Umbilical cord (tissue), 2 donors: ENCODE measurements around a stretch of chr6.

DNA sequence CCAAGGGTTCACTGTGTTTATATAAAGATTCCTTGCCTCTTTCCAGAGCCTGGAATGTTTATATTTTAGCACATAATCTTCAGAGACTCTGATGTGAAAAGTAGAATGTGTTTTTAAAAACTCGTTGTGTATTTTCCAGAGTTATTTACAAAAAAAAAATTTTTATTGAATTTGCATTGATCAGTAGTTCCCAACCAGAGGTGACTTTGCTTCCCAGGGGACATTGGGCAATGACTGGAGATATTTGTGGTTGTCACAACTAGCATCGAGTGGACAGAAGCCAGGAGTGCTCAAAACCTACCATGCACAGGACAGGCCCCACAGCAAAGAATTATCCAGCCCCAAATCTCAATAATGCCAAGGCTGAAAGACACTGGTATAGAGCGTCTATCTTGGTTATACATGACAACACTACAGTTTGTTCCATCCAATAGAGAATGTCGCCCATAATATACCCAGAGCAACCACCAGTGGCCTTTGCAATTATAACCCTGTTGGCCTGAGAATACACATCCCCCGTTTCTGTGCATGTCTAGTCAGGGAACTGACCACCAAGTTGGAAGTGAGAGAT, 75.8 kb upstream of the ADTRP start:
- RAMPAGE, long total RNA, result no peak

GRCh38 chr6:11921082-11921501, 91.0 kb upstream of the HIVEP1 start:
- RAMPAGE, long total RNA, result no peak

- RAMPAGE, long total RNA, result no peak
Measured at GRCh38 chr6:11938250-11939046, 73.7 kb upstream of the HIVEP1 start.

DNA sequence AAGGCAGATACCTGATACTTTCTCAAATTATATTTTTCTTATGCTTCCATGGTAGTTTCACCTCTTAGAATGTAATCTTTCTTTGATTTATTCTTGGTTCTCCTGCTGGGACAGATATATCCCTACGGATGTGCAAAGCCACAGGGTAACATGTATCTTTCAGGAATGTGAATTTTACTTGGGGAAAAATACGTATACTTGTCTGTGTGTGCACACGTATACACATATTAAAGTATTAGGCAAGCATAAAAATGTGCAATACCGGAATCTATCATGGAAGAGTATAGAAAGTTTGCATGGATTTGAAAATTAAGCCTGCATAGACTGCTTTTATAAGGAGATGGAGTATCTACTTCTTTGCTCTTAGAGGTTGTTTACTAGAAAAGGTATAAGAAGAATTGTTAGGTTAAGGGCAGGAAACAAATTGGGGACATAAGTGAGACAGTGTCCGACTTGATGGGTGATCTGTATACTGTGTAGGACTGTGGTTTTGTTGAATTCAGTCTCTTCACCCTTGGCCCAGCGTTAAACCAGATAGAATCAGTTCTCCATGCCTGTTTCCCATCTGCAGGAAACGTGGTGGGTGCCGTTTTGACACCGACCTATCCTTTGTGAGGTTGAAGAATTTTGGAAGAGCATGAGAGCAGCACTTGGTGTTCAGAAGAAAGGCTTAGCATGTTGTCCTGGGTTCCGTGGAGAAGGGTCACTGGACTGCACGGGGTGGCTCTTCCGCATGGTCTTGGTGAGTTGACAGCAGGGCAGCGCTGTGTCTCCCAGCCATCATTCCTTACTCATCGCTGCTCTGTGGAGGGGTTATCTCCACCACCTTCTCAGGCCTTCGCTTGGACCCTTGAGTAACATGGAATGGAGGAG, 7.8 kb downstream of the HIVEP1 start:
- RAMPAGE, long total RNA, result no peak

DNA sequence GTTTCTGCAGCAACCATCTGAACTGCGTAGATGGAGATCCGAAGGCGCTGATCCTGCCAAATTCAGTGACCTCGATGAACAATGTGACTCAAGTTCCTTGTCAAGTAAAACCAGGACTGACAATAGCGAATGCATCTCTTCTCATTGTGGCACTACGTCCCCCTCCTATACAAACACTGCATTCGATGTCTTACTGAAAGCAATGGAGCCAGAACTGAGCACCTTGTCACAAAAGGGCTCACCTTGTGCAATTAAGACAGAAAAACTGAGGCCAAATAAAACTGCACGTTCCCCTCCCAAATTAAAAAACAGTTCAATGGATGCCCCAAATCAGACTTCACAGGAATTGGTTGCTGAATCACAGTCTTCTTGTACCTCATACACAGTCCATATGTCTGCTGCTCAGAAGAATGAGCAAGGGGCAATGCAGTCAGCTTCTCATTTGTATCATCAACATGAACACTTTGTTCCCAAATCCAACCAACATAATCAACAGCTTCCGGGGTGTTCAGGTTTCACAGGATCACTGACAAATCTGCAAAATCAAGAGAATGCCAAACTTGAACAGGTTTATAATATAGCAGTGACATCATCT, 108.2 kb downstream of the HIVEP1 start:
- RAMPAGE, long total RNA, result no peak

DNA sequence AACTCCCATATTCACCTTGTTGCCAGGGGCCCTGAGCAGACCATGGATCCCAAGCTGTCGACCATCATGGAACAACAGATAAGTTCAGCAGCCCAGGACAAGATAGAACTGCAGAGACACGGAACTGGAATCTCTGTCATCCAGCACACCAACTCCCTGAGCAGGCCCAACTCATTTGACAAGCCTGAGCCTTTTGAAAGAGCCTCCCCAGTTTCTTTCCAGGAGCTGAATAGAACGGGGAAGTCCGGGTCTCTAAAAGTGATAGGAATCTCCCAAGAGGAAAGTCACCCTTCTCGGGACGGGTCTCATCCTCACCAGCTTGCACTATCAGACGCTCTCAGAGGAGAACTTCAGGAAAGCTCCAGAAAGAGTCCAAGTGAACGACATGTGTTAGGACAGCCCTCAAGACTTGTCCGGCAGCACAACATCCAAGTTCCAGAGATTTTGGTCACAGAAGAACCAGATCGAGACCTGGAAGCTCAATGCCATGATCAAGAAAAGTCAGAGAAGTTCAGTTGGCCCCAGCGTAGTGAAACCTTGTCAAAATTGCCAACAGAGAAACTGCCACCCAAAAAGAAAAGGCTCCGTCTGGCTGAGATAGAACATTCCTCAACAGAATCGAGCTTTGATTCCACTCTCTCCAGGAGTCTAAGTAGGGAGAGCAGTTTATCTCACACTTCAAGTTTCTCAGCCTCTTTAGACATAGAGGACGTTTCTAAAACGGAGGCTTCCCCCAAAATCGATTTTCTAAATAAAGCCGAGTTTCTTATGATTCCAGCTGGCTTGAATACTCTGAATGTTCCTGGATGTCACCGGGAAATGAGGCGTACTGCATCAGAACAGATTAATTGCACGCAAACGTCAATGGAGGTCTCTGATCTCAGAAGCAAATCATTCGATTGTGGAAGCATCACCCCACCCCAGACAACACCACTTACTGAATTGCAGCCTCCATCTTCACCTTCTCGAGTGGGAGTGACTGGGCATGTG, 111.2 kb downstream of the HIVEP1 start:
- RAMPAGE, long total RNA, result start-site peak on the plus strand centred at position 582 of the sequence, 671 bp wide, 37 and 14 reads in 2 replicates

DNA sequence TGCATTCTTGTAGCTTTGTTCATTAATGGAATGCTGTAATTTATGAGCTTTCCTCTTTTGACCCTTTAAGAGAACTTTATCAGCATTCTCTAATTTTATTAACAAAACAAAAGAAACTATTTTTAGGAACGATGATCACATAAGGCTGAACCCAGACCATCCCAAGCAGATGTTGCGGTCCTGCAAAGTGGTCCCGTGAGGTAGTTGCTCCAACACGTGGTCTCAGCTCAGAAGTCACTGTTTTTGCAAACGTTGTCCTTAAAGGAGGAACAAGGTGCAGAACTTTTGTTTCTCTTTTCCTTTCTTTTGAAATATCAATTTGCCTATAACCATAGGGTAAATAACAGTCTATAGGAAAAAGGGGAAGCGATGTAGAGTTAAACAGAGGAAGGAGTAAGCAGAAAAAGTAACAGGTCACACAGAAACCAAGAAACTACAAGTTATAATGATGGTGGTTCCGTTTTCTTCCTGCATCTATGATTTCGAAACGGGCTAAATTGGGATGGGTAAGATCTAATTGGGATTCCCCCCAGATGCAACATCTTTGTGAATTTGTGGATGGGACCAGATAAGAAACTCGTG, 121.2 kb upstream of the PHACTR1 start:
- RAMPAGE, long total RNA, result no peak

GRCh38 chr6:13044279-13044786, 284.0 kb downstream of the TBC1D7 start:
- RAMPAGE, long total RNA, result no peak

DNA sequence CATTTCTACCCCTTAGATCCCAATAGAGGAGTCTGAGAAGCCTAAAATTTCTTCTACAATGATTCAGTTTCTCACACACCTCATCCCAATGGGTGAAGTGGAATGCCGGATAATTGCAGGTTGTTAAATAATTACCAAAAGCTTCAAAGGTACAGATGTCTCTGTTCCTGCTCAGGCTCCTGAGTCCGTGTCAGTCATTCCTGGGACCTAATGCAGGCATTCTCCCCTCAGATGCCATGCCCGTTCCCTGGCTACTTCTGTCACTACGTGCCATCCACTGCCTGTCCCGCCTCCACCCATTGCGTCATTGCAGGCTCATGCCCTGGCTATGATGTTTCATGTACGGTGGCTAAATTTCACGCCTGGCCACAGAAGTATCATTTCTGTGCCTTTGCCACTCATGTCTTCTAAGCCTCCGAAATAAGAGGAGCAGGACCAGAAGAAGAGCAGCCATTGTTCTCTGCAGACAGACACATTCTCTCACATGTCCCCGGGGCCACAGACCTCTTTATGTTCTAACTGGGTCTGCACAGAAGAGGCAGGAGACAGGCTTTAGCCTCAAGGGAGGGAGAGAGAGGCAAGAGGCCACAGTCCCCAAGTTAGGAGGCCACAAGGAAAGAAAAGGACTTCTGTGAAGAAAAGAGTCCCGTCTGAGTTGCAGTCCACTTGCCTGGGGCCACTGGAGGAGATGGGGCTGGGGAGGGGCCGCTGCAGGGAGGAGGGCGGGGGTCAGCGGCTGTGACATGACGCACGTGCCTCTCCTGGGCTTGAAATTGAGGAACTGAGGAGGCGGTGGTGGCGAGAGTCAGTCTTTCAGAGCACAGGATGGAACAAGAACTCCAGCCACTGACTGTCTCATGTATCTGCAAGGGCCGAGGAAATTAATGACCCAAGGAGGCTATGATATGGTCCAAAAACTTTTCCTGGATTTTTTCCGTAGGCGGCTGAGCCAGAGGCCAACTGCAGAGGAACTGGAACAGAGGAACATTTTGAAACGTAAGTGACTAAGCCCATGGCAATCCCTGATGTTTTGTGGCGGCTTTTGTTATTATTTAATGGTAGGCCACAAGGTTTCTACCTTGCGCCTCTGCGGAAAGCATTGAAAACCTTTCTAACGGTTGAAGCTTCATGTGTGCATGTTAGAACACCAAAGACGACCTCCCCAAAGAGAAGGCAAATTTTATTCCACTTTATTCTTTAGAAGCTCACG, 56.0 kb downstream of the TBC1D7 start:
- RAMPAGE, long total RNA, result no peak

DNA sequence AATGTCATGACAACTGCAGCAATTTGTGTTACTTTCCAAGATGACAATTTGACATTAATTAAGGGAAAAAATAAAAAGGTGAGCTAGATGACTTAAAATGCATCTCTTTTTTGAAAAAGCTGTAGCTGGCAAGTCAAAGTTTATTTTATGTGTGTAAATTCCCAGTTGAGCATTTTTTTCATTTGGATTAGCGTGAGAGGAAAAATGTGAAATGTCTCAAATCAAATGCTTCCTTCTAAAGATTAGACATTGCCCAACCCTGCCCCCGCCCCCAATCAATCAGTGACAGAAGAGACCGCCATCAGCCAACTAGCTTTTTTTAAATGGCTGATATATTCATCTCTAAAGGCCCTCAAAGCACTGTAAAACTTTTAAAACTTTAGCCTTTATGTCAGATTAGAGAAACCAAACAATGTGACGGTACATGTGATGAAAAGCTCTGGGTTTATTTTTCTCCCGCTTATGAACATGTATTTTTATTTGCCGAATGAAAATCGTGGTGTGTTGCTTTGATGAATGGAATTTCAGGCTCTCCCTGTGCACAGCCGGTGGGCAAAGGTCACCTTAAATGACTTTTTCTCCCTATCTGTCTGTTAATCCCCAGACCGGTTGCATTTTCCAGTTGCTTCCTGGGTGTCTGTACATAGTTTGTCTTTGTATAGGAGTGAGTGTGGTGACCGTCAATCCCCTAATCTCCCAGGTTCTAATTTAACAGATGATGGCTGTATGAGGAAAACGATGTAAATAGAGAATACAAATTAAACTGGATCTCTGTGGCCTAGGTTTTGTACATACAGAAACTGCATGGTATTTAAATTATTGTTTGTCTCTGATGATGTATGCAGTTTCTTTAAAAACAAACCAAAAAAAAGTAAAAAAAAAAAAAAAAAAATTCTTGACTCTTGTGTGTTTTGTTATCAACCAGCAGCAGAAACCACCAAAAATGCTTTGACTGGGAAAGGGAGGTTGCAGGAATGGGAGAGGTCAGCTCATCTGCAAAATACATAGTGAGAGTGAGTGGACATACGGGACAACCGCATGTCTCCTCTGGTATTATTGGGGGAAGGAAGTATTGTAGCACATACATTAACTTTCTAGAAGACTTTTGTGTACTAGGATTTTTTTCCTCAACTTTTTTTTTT, 38.4 kb downstream of the TBC1D7 start:
- RAMPAGE, long total RNA, result no peak

- RAMPAGE, long total RNA, result no peak
Measured at GRCh38 chr6:13302175-13303152, 25.9 kb downstream of the TBC1D7 start.

DNA sequence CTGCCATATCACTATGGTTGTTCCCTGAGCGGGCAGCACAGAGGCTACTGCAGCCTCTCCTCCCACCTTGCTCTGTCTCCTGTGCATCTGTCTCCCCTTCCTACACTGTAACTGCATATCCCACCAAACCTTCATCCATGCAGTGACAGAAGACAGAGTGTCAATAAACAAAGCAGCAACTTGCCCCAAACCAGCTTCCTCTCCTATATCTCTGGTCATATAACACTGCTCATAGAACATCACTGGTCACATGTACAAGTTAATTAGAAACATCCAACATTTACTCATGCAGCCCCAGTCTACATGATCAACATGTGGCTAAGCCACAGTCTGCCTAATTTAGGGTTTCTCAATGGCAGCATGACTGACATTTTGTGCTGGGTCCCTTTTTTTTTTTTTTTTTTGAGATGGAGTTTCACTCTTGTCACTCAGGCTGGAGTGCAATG, 54.6 kb downstream of the GFOD1 start:
- RAMPAGE, long total RNA, result no peak

DNA sequence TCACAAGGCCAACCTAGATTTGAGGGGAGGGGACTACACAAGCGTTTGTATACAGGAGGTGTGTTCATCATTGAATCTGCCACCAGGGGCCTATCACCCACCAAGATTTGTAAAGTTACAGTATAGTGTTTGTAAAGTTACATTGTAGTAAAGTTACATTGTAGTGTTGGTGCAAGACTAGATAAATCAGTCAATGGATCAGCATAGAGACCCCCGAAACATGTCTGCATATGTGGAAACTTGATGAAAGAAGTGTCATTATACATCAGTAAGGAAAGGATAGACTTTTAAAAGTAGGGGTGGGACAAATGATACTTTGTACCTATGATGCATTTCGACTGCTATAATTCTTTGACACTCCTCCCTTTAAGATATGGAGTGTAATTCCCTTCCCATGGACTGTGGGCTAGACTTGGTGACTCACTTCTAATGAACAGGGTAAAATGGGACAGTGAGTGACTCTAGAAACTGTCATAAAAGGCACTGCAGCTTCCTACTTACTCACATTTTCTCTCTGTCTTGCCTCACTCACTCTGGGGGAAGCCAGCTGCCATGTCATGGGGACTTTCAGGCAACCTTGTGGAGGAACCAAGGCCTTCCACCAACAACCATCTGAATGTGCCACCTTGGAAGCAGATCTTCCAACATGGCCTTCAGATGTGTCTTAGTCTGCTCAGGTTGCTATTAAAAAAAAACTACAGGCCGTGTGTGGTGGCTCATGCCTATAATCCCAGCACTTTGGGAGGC, 12.7 kb upstream of the GFOD1 start:
- RAMPAGE, long total RNA, result no peak

- RAMPAGE, long total RNA, result no peak
Measured at GRCh38 chr6:13569150-13569448, 5.3 kb upstream of the SIRT5 start.

GRCh38 chr6:13690393-13690916, 21.2 kb downstream of the RANBP9 start:
- RAMPAGE, long total RNA, result no peak

DNA sequence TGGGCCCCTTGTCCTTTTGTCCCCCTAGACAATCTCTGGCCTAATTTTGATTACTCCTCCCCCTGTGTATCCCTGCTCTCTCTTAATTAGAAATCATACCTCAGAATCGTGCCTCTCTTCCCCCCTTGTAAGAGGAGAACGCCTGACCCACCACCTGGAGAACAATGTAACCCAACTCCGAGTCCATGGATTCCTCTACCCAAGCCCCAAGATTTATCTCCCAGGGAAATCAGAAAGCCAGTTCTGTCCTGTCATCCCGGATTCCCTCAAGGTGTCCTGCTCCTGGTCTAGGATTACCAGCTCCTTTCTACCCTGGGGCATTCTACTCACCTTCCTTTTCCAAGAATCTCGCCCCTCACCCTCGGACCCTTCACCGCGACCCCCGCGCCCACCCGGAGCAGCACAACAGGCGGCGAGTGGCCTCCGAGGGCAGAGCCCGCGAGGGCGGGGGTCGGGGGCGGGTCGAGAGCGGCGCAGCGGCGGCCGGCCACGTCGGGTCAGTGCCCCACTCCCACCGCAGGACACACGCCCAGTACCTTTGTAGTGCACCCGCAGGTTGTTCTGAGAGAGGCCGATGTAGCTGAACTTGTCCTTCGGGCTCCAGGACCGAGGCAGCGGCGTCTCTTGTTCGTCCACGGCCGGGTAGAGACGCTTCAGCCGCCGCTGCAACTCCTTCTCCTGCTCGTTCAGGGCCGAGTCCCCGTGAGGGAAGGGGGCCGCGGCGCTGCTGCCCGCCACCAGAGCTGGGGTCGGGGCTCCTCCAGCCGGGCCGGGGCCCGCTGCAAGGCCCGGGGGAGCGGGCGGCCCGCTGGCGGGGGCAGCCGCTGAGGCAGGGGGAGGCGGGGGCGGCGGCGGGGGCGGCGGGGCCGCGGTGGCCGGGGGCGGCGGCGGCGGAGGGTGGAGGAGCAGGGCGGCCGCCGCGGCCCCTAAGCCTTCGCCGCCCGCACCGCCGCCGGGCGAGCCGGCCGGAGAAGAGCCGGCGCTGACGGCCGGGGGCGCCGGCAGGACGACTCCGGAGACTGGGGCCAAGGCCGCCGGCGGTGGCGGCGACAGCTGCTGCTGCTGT, 903 bp downstream of the RANBP9 start:
- RAMPAGE, long total RNA, result start-site peak on the minus strand centred at position 487 of the sequence, 144 bp wide, 39 and 19 reads in 2 replicates

GRCh38 chr6:13812947-13813382, 1.4 kb downstream of the MCUR1 start:
- RAMPAGE, long total RNA, result no peak

DNA sequence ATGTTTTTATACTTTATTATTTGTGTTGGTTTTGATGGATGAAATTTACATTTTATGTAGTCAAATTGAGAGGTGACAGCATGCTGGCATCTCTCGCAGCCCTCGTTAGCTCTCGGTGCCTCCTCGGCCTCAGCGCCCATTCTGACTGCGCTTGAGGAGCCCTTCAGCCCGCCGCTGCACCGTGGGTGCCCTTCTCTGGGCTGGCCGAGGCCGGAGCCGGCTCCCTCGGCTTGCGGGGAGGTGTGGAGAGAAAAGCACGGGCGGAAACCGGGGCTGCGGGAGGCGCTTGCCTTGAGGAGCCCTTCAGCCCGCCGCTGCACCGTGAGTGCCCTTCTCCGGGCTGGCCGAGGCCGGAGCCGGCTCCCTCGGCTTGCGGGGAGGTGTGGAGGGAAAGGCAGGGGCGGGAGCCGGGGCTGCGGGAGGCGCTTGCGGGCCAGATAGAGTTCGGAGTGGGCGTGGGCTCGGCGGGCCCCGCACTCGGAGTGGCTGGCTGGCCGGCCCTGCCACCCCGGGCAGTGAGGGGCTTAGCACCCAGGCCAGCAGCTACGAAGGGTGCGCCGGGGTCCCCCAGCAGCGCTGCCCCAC, 45.5 kb upstream of the MCUR1 start:
- RAMPAGE, long total RNA, result no peak

DNA sequence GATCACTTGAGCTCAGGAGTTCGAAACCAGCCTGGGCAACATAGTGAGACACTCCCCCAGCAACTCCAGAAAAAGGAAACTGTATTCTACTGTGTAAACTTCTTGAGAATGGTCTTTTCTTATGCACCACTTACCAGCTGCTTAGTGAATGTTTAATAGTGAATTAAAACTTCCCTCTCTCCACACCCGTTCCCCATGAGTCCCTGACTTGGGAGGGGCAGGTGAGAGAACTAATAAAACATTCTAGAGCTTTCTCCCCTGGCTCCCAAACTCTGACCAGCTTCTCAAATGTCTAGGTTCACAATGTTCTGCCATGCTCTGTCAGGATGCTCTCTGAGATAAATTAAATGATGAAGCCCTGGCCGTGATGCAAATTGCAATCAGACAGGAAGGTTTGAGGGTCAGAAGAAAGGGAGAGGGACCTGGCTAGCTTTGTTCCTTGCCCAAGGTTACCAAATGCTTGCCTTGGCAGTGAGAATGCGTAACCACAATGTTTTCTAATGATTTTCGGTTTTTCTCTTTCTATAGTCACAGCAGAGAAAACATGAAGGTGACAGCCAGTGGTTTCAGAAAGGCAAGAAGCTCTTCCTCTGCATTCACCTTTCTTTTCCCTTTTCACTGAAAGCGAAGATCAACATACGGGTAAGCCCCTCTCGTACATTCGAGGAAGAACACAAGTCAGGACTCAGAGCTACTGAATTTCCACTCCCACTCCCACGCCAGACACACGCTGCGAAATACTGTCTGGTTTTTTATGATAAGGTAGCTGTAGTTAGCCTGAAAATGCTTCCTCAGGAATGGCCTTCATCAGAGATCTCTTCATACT, 7.7 kb upstream of the CD83 start:
- RAMPAGE, long total RNA, result no peak

DNA sequence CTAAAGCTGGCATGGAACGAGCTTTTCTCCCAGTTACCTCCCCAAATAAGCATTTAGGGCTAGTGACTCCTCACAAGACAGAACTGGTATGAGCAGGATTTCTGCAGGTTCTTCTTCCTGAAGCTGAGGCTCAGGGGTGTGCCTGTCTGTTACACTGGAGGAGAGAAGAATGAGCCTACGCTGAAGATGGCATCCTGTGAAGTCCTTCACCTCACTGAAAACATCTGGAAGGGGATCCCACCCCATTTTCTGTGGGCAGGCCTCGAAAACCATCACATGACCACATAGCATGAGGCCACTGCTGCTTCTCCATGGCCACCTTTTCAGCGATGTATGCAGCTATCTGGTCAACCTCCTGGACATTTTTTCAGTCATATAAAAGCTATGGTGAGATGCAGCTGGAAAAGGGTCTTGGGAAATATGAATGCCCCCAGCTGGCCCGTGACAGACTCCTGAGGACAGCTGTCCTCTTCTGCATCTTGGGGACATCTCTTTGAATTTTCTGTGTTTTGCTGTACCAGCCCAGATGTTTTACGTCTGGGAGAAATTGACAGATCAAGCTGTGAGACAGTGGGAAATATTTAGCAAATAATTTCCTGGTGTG, 17.7 kb downstream of the CD83 start:
- RAMPAGE, long total RNA, result no peak